Right atrium auricular region (tissue), 2 donors: Measurements from ENCODE around the genes PLCG1 and LPIN3.

DNA sequence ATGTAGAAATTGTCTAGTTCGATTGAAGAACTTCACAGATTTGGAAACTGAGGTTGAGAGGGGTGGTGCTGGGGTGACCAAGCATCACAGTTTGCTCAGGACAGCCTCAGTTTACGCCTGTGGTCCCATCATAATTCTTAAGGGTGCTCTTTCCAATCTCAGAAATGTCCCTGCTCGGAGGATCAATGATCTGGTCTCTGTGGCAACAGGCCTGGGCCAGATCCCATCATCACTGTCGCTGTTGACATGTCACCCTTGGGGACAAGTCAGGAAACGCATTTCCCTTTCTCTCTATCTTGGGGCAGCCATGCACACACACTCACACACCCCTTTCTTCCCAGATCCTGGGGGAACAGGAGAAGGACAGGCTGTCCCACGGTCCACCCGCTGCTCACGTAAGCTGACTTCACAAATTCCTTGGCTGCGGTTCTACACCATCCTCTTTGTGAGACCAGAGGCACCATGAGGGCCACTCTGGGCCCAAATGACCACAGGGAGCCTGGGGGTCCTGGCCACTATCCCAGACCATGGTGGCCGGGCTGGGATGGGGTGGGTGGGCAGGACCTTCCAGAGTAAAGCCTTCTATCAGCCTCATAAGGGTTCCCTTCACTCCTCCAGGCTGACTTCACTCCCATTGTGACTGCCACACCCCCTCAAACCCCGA lies 7.0 kb downstream of the TGM2 start:
- PRO-cap, result bidirectional peak, plus-strand start at position 446 of the sequence, minus-strand start at position 346 of the sequence
- RAMPAGE, long total RNA, 2 experiments, result no peak in any of the 2 experiments

GRCh38 chr20:38208945-38209337 lies 43.9 kb upstream of the TGM2 start:
- PRO-cap, result bidirectional peak, plus-strand start at chr20:38209285, minus-strand start at chr20:38209111
- RAMPAGE, long total RNA, 2 experiments, result no peak in any of the 2 experiments

DNA sequence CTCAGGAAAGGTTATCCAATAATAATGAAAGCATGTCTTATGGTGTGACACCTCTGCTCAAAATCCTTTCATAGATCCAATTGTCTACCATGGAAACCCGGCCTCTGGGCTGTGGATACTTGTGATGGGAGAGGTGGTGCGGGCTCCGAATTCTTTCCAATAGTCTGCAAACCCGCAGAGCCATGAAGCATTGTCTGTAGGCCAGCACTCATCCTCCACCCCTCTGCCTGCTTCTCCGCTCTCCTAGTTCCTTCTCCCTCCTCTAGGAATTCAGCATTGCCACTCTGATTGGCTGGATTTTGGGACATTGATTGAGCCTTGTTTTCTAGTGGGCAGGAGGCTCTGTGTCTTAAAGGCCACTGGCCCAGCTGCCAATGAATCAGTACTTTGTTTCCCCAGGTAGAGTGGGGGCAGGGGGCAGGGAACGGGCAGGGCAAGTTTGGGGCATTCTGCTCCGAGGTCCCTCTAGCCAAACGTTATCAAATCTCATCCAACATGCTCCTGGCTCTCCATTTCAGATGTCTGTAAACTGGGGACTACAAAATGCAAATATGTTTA lies 10.6 kb upstream of the BPI start:
- PRO-cap, result no peak
- RAMPAGE, long total RNA, 2 experiments, result no peak in any of the 2 experiments

DNA sequence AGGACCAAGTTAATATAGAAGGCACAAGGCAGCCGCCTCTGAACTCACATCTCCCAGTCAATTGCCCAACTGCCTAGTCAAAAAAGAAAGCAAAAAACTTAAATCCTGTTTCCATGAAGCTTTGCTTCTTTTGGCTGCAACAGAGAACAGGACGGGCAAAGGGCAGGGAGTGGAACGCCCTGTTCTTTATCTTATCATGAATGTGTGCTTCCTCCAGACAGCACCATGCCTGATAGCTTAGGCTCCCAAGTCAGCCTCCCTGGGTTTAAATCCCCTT lies 27.1 kb downstream of the LBP start:
- PRO-cap, result unidirectional peak, minus-strand start at position 71 of the sequence
- RAMPAGE, long total RNA, 2 experiments, result no peak in any of the 2 experiments

- PRO-cap, result no peak
- RAMPAGE, long total RNA, 2 experiments, result no peak in any of the 2 experiments
Measured at GRCh38 chr20:38424609-38425426, 47.8 kb upstream of the RALGAPB start.

DNA sequence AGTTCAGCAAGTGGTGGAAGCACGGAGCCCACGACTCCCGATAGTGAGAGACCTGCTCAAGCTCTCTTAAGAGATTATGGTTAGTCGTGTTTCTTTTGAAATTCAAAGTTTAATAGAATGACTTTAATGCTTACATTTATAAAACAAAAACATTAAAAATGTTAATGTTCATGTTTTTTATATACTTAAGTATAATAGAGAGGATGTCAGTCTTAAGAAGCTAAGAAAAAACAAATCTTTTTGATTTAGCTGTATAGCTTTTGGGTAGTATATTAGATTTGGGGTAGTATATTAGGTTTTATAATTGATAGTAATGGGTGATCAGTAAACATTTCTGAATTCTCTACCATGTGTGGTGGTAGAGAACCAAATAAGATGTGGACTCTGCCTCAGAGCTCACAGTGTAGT lies 48.2 kb upstream of the ADIG start:
- PRO-cap, result no peak
- RAMPAGE, long total RNA, 2 experiments, result no peak in any of the 2 experiments

GRCh38 chr20:38599421-38599996 lies 18.5 kb downstream of the ADIG start:
- PRO-cap, result no peak
- RAMPAGE, long total RNA, 2 experiments, result no peak in any of the 2 experiments

DNA sequence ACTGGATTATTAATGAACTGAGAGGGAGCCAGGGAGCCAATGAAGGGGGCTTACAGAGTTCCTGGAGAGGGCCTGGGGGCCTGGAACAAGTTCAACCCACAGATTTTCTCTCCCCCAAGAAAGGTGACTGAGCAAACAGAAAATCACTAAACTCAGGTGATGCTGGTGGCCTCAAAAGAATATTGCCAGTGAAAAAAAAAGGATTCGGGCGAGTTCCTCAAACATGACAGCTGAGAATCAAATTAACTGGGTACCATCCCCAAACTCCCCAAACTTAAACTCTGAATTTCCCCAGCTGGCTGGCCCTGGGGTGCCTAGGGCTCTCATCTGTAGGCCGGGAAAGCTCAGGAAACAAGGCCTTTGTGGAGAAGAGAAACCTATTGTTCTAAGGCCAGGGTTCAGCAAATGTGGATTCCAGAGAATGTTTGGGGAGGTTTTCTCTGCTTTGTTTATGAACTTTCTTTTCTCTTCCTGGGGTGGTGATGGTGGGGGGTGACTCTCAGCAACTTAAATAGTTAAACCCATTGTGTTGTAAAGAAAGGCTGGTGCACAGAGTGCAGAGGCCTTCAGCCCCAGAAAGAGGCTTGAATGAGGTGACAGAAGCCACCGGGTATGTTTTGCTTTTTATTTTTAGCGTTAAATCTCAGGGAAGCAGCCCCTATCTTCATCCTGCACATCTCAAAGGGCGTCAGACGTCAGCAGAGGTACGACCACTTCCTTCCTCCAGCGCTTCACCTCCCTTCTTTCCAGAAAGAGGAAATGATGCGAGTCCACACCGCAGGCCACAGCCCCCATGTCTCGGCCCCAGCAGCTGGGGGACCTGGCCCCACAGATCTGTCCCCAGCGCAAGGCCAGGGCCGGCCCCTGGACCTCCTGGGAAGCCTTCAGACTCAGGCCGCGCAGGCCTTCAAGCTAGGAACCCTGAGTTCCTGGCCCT lies 834 bp upstream of the PPP1R16B start:
- PRO-cap, result no peak
- RAMPAGE, long total RNA, 2 experiments, result no peak in any of the 2 experiments

GRCh38 chr20:38842603-38843280 lies 37.2 kb downstream of the PPP1R16B start:
- PRO-cap, result no peak
- RAMPAGE, long total RNA, 2 experiments, result no peak in any of the 2 experiments

DNA sequence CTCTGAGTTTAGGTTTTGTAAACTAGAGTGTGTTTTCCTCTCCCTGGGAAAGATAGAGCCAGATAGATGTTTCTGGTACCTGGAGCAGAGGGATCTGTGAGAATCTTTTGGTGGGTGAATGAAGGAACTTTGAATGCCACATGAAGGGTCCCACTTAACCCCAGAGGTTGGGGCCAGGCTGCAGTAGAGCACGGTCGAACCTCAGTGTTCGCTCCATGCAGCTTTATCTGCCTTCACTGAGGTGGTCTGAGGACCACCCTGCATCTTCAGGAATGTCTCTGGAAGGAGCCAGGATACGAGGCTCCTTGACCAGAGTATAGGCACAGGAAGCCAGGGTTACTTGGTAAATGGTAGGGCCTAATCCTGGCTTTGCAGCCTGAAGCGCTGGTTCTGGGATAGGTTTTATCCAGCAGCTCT lies 5.2 kb downstream of the FAM83D start:
- PRO-cap, result no peak
- RAMPAGE, long total RNA, 2 experiments, result no peak in any of the 2 experiments

DNA sequence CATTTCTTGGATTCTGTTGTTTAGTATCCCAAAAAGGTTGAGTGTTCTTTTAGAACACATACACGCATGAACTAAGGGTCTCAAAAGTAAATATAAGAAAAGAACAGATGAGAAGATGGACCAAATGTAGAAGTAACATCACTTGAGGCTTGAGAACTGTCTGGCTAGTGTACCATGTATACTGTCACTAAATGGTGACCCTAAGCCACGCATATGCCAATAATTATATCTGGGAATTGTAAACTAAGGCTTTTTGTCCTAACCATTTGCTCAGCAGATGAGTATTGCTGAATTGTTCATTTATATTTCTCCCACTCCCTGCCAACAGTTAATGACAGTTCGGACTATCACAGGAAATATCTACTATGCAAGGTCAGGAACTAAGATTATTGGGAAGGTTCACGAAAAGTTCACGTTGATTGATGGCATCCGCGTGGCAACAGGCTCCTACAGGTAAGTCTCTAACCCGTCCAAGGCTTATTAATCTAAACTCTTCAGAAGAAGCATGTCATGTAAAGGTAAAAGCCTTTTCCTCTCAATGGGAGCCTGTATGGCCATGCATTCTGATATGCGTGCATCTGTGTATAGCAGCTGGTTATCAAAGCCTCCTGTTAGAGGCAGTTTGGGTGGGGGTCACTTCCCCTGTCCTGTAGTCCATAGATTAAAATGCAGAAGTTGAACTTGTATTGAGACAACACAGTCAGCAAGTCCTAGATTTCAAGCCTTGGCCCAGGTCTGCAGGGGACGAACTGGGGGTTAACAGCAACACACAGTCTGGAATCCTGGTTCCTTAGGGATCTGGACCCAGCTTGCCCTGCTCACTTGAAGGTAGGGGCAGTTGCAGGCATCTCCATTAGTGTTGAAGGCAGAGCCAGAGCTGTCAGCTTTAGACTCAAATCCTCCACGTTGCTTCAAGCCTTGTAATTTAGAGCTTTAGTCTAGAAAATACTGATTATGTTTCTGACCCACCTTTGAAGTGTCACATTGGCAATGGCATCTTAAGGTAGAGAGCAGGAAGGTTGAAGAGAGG lies 14.3 kb upstream of the DHX35 start:
- PRO-cap, result no peak
- RAMPAGE, long total RNA, 2 experiments, result no peak in any of the 2 experiments

DNA sequence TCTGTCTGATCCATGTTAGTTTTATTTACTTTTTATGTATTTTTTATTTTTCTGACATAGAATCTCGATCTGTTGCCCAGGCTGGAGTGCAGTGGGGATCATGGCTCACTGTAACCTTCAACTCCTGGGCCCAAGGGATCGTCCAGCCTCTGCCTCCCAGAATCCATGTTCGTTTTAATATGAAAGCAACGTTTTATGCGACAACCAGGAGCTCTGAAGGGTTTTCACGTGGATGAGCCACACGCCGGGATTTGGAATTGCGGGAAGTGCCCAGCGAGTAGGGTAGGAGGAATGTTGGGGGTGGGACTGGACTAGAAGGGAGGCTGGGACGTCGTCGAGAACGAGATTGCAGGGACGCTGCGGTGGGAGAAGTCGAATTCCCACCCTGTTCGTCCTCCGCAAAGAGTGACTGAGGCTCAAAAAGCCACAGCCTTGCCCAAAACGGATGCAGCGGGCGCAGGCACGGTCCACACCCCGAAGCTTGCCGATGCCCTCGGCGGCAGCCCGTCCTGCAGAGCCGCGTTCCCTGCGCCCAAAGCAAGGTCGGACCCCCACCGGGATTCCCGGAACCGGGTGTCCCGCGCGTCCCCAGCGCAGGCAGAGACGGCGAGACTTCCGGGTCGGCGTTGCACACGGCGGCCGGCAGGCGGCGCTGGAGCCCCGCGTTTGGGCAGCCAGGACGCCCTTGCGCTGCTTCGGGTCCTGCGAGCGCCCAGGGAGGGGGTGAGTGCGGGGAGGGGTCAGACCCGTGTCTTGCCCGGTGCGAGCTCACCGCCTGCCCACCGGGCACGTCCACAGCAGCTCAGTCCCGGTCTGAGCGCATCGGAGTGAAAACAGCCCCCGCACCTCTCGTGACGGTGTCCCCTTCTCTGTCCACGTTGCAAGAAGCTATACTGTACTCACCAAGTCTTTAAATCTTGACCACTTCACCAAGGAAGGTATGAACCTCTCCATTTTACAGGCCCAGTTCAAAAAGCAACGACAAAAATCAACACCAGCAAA lies 87.8 kb downstream of the DHX35 start:
- PRO-cap, result bidirectional peak, plus-strand start at position 795 of the sequence, minus-strand start at position 562 of the sequence
- RAMPAGE, long total RNA, 2 experiments, result no peak in any of the 2 experiments

DNA sequence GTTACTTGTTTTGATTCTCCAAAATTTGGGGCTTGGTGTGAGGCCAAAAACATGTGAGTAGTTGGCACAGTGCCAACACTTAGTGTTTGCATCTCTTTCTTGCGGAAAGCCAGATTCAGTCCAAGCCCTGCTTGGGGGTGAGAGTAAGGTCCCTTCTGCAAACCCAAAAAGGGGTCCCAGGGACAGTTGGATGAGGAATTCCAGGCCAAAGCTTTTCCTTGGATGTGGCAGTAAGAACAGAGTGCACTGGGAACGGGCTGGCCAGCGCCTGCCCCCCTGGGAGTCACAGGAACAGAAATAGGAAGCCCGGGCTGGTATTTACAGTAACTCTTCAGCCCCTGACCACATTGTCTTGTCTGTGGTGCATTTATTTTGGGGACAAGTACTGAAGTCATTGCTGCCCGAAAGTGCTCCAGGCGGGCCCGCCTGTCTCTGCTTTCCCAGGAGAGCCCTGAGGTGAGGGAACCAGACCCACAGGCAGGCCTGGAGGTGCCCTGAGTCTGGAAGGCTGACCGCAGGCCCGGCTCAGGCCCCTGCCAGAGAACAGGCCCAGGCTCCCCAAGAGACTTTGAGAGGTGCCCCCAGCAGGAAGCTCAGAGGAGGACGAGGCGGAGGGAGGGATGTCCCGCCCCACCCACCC lies 218.5 kb downstream of the MAFB start:
- PRO-cap, result no peak
- RAMPAGE, long total RNA, 2 experiments, result no peak in any of the 2 experiments

DNA sequence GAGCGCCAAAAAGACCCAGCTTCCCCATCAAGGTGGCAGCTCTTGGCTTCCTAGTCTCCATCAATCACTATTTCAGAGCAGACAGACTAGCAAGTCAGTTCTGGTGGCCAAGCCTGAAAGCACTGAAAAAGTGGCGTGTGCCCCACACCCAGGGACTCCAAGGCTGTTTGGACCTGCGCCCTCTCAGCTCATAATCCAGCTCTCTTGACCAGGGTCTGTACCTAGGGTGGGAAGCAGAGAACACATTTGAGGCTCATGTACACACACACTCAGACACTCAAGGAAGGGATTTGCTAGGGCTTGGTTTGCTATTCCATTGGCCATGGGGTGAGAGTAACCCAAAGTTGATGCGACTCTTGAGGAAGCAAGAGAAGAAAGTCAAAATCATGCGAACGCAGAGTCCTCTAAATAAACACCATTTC lies 3.6 kb downstream of the MAFB start:
- PRO-cap, result no peak
- RAMPAGE, long total RNA, 2 experiments, result no peak in any of the 2 experiments

DNA sequence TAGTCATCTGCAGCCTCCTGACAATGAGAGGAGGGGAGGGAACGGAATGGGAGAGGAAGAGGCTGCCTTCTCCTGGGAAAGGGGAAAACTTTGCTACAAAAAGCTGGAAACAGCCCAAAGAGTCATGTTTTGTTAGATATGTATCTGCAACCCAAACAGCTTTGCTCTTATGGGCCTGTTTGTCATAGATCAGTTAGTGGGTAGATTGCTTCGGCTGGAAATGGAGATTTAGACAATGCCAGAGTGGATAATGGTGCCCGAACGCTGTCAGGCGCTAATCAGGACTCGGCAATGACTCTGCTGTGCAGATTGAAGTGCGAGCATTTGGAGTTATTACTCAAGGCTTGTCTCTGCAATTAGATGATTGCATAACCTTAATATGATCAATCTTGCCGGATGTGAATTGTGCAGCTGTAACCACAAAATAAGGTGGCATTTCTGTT lies 92.4 kb upstream of the MAFB start:
- PRO-cap, result no peak
- RAMPAGE, long total RNA, 2 experiments, result no peak in any of the 2 experiments

DNA sequence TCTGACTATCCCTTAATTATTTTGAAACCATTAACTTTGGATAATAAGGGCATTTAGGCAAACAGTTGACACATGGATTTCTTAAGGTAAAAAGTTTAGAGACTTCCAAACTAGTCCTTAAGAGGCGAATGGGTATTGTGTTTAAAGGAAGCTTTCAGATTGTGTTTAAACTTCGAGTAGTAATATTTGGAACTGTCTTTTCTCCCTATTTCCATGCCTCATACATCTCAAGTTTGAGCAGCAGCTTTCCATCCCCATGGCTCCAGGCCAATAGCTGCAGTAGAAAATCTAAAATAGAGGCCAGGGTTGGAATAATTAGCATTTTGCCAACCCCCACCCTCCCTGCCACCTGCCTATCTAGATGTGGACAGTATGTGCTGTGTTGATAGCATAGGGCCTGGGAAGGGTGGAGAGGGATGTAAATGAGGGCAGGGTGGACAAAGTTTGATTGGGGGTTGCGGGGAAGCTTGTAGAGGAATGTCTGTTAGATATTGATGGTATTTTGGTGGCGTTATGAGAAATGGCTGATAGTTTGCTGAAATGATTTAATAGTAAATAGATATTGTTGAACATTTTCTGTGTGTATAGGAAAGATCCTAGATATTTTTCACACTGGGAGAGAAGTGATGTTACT lies 5.6 kb downstream of the TOP1 start:
- PRO-cap, result no peak
- RAMPAGE, long total RNA, 2 experiments, result no peak in any of the 2 experiments

DNA sequence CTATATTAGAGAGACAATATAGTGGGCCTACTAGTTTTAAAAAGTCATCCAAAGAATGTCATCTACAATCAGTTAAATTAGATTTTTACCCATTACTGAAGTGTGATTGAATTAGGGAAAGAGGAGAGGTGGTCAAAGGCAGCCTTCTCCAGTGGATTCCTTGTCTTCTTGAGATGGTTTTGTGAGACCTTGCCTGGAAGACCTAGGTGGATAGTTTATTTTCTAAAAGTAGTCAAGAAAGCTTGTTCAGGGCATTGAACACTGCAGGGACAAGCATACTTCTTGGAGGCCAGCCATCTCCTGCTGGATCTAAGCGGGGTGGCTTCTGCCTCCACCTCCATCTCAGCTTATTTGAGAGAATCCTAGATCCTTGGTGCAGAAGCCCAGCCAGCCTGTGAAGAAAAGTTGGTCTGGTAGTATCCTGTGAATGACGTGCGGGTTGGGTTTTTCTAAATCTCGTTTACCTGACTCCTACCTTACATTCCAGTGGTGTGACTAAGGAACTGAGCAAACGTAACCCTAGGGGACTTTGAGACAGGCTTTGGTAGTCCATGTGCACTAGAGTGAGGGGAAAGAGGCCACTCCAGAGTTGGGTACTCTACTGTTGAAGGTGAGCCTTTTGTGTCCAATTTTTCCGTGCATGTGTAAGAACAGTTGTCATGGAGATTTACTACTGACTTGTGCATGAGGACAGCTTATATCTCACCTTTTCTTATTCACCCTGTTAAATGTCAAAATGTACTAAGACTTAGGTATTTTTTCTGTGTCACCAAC lies 26.6 kb upstream of the PLCG1 start:
- PRO-cap, result no peak
- RAMPAGE, long total RNA, 2 experiments, result no peak in any of the 2 experiments

GRCh38 chr20:41137322-41137919 lies at the start of gene PLCG1:
PLCG1 (plus strand) TSS chr20:41137543.
- PRO-cap, result bidirectional peak, plus-strand start at chr20:41137509, minus-strand start at chr20:41137369; bidirectional peak, plus-strand start at chr20:41137817, minus-strand start at chr20:41137756
- RAMPAGE, long total RNA, 2 experiments, result start-site peak on the plus strand in 1 of 2 experiments, at chr20:41137636-41138109 at its widest, 22 reads per replicate

GRCh38 chr20:41284408-41285311 lies 32.9 kb downstream of the ZHX3 start:
- PRO-cap, result no peak
- RAMPAGE, long total RNA, 2 experiments, result no peak in any of the 2 experiments

GRCh38 chr20:41340456-41341108 lies at the start of gene LPIN3:
LPIN3 (plus strand) TSS chr20:41340821.
- PRO-cap, result bidirectional peak, plus-strand start at chr20:41340821, minus-strand start at chr20:41340626
- RAMPAGE, long total RNA, 2 experiments, result start-site peak on the plus strand in 1 of 2 experiments, at chr20:41340817-41340835 at its widest, 63 reads per replicate